Sternocleidomastoid (tissue), 1 donor: ENCODE measurements around a stretch of chr11.

DNA sequence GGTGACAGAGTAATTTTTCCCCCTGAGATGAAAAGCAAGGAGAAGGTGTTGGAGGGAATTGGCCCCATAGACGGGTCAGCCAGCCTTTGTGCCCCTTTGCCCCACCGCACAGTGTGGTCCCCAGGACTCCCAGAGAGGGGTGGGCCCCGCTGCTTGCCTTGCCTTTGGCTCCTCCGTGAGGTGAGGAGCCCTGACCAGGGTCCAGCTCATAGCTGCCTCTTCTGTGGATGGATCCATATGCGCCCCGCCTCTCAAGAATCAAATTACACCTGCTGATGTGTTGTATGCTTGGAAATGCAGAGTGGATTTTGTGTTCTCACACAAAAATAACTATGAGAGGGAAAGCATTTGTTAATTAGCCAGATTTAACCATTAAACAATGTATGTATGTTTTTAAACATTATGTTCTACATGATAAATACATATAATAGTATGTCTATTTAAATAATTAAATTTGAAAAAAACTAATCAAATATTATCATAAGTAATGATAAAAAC is 27.8 kb downstream of the SORL1 start:
- PRO-cap = no peak

DNA sequence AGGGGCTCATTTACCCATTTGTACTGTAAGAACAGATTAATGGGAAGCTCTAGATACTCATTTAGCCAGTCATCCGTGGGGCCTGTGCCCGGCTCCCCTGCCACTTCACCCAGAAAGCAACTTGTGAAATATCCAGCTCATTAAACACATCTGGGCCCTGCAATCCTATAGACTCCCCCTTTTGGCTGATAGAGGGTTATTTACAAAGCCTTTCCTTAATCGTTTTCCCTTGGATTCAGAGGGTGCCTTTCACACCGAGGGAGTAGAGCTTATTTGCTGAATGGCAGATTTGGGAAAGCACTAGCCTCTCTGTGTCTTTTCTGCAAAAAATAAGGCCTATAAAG is 119.4 kb downstream of the SORL1 start:
- PRO-cap = no peak

GRCh38 chr11:121582317-121582882 is 130.3 kb downstream of the SORL1 start:
- PRO-cap = no peak

- PRO-cap = no peak
Observed at GRCh38 chr11:121662087-121662741, 210.1 kb downstream of the SORL1 start.

- PRO-cap = no peak
Observed at GRCh38 chr11:121827145-121827345, 289.0 kb downstream of the BLID start.

- PRO-cap = no peak
Observed at GRCh38 chr11:121929559-121930674, 186.1 kb downstream of the BLID start.

- PRO-cap = no peak
Observed at GRCh38 chr11:121932131-121932419, 183.9 kb downstream of the BLID start.

DNA sequence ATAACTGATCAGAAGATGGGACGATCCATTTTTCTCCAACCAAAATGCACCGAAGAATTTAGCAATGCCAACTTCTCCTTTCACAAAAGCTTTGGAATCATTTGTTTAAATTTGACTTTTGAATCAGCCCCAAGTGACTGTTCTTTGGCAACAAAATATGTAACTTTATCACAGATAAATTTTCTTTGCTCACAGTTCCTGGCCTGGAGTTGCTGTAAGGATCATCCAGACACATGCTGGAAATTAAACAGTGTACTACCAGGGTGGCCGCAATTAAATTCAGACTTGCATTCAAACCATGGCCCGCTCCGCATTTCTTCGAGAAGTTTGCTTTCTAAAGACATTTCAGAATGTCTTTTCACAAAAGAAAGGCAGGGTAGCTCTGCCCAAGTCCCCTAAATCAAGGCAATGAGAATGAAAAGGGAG is 189.4 kb upstream of the BLID start:
- PRO-cap = no peak

DNA sequence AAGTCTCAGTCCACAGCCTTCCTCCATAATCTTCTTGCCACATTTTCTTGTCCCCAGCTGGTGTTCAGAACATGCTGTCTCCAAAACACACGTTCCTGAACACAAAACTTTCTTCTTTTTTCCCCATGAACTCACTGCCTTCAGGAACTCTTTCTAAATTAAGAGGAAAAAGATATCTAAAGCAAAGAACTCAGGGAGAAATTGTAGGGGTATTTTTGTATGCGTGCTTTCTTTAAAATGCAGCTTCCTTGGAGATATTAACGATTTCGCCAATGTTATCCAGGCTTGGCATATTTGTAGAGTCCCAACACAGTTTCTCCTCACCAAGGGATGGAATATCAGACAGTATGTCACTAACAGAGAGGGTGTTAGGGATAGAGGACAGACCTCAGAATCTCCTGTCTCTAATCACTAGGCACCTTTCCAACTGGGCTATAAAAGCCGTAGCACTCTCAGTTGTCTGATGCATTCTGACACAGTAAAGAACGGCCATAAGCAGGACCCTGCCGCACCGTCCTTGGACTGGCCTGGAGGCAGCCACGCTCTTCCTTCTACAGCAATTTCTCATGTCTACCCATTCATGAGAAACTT is 232.9 kb upstream of the BLID start:
- PRO-cap = no peak

- PRO-cap = no peak
Observed at GRCh38 chr11:122353970-122354458, 238.0 kb upstream of the BLID start.

- PRO-cap = no peak
Observed at GRCh38 chr11:122440842-122441175, 214.7 kb upstream of the UBASH3B start.

- PRO-cap = no peak
Observed at GRCh38 chr11:122681787-122682317, 26.3 kb downstream of the UBASH3B start.

- PRO-cap = no peak
Observed at GRCh38 chr11:122743887-122744462, 88.5 kb downstream of the UBASH3B start.

- PRO-cap = no peak
Observed at GRCh38 chr11:122773931-122774204, 64.4 kb upstream of the CRTAM start.

DNA sequence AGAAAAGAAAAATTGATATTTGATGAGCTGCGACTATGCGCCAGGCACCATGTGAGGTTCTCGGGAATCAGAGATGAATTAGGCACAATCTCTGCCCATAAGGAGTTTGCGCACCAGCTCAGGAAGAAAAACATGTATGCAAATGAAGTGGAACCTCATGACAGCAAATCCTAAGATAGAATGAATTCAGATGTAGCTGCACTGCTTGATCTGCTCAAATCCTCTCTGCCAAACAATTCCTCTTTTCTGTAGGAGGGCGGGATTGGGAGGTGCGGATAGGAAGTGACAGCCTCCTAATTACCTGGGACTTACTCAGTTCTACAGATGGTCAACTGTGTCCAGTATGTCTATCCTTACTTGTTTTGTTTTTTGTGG is 13.8 kb downstream of the CRTAM start:
- PRO-cap = no peak

GRCh38 chr11:123060492-123061114 is 1.3 kb downstream of the HSPA8 start:
- PRO-cap = no peak

DNA sequence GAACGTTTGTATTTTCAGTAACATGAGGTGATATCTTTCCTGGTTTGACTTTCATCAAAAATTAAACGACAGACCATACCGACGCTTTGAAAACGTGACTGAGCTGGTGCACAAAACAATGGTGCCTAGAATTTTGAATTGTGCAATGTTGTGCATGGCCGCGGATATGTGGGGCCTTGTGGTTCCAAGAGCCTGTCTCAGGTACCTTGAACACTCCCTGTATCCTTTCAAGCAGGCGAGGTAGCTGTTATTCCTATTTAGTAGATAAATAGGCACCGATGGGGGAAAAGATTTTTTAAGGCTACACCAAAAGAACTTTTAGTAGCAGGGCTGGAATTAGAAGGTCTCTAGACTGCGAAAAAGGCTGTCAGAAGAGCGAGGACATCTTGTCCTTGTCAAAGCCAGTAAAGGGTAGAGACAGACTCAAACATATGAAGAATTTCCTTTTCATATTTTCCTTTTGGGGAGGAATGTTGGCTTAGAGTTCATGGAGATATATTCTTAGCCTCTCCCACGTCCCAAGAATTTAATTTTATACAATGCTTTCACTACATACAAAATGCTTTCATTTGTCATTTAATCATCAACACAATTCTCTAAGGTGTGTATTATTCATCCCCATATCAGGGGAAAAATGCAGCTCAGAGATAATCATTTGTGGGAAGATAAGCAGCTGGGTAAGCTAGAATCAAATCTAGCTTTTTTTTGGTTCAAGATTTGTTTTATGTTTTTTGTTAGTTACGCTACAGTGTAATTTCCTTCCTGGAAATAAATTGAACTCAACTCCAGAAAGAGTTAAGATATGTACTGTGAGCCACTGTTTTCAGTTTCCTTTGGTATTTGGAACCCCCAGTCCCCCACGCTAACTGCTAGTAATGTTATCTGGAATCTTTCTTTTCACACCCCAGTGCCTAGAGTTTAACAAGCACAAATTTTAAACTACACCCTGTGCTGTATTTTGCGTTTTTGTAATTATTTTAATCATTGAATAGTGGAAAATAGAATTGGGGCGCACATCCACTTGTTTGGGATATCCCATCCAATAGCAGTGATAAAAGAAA is 1.7 kb upstream of the HSPA8 start:
- PRO-cap = no peak

DNA sequence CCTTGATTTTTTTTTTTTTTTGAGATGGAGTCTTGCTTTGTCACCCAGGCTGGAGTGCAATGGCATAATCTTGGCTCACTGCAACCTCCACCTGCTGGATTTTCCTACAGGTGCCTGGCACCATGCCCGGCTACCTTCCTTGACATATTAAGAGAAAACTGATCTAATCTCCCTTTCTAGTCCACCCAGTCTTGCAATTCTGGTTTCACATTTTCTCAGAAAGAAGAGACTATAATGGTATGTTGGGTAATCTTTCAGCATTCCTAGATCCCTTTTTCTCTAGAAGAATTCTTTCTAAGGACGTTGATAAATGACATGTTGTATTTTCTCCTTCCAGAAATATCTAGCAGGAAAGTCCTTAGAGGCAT is 10.4 kb upstream of the HSPA8 start:
- PRO-cap = no peak

GRCh38 chr11:123193558-123194299 is 1.3 kb downstream of the CLMP start:
- PRO-cap = no peak

- PRO-cap = no peak
Observed at GRCh38 chr11:123450530-123451050, 20.5 kb downstream of the GRAMD1B start.